M059J (cell line): ENCODE measurements around a stretch of chr1.

DNA sequence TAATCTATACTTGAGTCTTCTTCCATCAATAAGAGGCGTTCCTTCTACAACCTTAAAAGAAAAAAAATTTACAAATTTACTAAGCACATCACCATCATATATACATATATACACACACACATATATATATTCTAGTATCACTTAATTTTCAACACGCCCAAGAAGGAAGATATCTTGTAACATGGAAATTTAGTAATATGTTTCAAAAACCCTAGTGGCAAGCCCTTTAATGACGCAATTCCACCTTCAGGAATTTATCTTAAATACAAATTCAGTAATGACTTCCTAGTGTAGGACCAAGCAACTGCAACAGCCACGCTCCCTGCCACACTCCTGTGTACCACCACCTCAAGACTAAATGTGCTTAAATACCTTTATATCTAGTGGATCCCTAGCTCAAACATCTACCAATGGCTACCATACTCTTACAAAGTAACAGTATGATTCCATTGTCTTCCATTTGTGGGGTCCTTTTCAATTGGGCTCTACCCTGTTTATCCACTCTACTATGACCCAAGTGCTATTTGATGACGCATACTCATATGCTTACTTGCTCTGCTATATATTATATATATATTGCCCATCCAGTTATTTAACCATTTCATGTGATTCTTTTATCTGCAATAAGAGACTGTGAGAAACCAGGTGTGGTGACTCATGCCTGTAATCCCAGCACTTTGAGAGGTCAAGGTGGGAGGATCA is 12.4 kb downstream of the LBR start:
- RAMPAGE, long total RNA: no peak

DNA sequence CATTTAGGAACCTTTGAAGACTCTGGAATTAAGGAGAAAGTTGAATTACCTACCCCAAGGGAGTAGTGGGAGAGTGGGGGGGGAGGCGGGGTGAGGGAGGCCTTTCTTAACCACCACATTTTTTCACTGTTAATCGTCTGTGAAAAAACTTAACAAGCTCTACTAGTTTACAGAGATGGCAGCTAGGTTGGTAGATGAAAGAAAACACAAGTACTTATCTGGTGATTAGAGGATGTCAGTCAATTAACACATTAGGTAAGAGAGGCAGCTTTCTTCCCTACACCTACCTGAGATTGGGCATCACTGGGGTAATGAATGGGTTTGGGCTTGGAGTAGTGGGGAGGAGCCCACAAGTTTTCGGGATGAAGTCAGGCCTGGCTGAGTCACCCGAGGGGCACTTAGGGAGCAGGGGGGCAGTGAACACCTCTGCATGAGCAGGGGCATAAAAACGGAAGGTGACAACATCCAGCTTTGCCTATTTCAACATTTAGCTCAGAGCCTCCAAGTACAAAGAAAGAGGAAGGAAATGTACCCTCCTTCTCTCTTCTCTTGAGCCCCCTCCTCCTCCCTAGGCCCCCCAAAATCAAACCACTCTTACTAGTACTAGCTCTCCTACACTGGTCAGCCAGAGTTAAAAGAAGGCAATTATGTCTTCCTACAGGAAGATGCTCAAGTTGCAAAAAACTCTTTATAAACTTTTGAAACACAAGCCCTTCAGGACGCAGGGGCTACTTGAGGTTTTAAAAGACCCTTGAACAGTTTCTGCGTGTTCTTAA is 2.5 kb downstream of the LBR start:
- RAMPAGE, long total RNA: no peak

GRCh38 chr1:225428175-225428504 is 302 bp upstream of the LBR start:
- RAMPAGE, long total RNA: no peak

GRCh38 chr1:225473079-225473752 is 45.4 kb upstream of the LBR start:
- RAMPAGE, long total RNA: no peak

- RAMPAGE, long total RNA: no peak
Measured at GRCh38 chr1:225530332-225530885, 102.6 kb upstream of the LBR start.

DNA sequence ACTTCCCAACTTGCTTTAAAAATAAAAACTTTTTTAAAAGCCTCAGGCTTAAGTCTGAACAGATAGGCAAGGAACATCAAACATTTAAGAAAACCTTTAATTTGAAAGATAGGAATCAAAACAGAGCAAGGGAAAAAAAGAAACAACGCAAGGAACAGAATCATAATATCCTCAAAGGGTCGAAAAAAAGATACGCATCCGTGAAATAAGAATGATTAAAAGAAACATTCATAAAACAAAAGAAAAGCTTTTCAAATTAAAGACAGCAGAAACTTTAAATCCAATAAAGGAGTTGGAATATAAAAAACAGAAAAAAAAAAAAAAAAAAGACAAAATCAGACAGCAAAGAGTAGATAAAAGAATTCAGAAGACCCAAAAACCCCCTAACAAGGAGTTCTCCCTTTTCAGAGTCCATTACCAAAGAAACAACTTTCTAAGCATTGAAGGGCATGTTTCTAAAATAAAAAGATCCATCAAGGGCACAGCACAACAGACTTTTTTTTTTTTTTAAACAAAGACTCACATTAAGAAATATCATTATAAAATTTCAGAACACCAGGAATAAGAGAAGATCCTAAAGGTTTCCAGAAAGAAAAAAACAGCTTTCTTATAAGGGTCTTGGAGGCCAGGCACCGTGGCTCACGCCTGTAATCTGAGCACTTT is 44.9 kb downstream of the ENAH start:
- RAMPAGE, long total RNA: no peak

- RAMPAGE, long total RNA: no peak
Measured at GRCh38 chr1:225810707-225811529, 994 bp downstream of the EPHX1 start.

DNA sequence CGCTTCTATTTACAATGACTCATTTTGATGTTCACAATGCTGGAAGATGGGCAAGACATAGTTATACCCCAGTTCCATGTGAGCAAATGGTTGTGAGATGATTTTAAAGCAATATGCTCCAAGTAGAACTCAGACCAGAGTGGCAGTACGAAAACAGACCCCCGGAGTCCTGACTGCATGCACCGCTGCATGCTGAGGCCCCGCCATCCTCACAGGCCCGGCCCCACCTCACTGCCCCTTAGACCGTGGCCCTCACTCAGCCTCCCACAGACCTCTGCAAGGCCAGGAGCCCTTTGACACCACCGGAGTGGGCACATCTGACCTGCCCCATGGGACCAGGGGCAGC is 520 bp downstream of the LEFTY1 start:
- RAMPAGE, long total RNA: no peak

DNA sequence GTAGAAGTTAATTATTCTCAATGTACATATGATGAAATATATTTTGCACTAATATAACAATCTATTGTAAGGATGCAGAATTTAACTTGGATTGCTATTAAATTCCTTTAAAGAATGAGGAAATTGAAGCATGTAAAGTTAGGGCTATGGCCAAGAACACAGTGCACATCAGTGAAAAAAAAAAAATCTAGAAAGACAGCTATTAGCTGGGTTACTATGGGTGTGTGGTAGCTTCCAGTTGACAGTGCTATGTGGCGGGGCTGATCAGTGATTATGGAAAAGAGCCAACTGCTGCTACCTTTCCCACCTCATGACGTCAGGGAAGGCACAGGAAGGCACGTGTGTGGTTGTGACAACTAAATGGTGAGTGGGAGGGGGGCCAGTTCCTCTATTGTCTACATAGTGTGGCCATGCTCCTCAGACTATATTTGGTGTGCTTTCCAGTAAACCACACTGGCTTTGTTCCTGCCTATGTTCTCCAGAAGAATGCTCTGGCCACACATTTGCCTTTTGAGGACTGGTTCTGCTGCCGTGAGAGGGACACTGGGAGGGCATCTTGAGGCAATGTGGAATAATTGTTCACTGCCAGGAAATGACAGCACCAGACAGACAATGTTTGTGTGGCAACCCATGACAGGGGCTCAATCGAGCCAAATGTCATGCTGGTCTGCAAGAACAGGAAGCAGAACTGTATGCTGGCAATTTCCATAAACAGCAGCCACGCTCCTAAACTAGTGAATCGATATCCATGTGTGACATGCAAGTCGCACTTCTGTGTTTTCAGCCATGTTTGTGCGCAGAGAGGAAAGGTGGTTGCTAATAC is 2.9 kb upstream of the SDE2 start:
- RAMPAGE, long total RNA: no peak

DNA sequence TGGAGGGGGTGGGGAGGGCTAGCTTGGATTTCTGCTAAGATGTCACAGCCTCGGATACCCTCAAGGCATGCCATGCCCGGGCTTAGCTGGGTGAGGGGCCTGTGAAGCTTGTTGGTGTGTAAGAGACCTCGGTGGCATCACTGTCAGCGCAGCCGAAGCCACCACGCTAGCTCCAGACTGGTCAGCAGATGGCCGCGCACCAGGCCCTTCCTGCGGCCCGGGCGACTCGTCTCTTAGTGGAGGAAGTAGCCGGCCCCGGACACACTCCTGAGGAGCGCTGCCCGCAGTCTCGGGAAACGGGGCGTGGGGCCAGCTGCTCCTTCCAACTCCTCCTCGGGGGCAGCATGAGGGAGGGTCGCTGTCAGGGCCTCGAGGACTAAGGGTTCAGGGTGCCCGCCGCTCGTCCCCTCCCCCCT is 20.4 kb downstream of the H3-3A start:
- RAMPAGE, long total RNA: no peak

DNA sequence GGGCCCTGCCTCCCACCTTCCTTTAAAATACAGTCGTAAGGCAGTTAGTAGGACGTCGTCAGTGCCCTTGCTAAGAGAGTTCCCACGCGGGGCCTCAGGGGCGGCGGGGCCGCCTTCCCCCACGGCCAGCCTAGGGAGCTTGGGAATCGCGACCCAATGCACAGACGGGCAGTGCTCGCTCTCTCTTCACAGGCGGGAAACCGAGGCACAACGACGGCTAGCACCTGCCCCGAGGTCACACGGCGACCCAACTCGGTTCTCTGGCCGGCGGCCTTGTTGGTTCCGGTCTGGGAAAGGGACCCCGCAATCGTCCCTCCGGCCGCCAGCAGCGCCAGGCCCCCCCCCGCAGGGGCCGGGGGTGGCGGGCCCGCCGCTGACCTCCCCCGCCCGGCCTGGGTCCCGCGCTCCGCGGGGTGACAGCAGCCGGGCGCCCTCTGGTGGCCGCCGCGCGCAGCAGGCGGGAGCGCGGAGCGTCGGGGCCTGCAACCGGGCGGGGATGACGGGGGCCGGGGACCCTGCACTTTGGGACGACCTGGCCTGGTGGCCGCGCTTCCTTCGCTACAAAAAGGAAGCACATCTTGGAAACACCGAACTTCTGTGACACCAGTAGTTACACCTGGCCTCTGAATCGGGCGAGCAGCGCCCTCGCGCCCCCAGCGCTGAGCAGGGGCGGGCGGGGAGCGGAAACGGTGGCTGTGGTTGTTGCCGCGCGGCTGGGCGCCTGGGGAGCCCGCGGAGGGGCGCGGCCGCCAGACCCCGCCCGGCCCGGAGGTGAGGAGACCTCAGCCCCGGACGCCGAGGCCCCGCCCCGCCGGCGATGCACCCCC is 58.9 kb downstream of the H3-3A start:
- RAMPAGE, long total RNA: no peak

DNA sequence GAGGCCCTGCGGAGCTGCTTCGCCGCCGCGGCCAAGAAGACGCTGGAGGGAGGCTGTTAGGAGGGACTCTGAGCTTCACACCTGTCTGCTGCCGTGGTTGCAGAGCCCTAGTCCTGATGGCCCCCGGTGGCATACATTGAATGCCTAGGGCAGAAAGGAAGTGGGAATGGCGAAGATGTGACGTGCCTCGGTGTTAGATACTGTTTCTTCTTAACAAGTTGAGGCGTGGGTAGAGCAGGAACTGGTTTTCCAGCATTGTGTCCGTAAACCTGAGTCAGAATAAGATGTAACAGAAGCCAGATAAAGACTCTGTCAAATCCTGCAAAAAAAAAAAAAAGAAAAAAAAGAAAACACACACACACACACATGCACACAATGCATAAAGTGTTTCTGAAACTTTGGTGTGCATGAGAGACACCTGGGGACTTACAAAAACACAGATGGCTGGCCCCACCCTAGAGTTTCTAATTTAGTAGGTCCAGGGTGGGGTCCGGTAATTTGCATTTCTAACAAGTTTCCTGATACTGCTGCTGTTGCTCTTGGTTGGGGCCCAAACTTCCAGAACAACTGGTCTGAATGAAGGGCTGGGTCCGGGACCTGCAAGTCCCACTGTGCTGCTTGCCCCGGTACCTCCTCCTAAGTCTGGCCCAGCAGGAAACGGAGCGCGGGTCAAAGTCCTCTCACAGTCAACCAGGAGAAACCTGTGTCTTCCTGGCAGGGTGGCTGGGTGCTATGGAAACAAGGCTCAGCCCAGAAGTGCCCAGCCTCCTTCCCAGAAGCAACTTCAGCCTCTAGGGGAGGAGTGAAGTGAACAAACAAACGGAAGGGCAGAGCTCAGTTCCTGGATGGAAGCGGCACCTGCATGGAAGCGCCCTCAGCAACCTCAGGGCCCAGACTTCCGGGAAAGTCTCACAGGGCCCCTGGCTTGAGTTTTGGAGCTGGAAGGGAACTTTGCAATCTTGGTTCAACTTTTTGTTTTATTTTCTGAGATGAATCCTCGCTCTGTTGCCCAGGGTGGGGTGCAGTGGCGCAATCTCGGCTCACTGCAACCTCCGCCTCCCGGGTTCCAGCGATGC is 58.9 kb downstream of the ACBD3 start:
- RAMPAGE, long total RNA: no peak

- RAMPAGE, long total RNA: no peak
Measured at GRCh38 chr1:226406042-226407023, 1.6 kb downstream of the PARP1 start.

GRCh38 chr1:226526676-226527201 is 21.8 kb upstream of the STUM start:
- RAMPAGE, long total RNA: no peak

- RAMPAGE, long total RNA: no peak
Measured at GRCh38 chr1:226661556-226662373, 77.3 kb downstream of the ITPKB start.

DNA sequence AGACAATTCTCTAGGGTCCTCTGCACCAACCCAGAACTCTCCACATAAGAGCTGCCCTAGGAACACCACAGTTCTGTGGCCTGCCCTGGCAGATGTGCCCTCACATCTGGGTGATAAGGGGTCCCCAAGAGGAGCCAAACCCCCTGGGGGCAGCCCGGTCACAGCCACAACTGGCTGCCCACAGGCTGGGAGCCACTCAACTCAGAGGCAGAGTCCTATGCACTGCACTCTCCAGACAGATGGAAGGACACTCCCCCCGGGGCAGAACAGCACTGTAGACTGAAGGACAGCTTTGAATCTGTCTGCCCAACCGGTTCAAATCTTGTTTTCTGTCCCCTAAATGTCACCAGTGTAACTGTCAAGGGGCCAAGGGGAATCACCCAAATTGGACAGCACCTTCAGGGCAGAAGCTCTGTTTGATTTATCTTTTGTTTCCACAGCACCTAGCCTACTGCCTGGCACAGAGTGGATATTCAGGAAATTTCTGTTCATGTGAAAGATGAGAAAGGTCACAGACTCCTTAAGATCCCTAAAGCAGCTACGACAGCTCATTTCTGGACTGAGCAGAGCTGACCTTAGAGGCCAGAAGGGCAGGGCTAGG is 41.2 kb downstream of the ITPKB start:
- RAMPAGE, long total RNA: no peak

DNA sequence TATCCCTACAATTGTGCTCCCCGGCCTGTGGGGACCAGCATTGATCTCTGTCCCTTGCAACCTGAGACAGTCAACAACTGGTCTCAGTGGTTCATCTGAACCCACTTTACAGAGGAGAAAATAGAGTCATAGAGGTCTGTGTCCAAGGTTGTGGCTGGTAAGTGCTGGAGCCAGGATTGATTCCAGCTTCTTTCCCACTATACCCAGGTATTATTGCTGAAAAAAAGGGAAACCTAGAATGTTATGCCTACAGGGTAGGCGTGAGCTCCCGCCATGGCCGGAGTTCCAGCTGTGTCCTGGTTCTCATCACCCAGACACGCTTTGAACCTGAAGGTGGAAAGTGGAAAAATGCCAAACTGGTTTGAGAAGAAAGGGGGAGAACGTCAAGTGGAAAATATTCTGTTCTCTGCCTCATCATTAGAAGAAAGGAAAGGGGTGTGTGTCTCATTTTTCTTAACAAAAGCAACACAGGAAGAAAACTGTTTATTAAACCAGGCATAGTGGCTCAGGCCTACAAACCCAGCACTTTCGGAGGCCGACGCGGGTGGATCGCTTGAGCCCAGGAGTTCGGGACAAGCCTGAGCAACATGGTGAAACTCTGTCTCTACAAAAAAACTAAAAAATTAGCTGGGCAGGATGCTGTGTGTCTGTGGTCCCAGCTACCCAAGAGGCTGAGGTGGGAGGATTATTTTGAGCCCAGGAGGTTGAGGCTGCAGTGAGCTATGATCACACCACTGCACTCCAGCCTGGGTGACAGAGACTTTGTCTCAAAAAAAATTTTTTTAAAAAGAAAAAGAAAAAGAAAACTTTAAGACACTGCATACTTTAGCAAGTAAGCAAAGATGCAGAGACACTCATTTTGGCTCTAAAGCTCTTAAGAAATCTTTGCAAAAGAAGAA is 60.9 kb upstream of the ITPKB start:
- RAMPAGE, long total RNA: no peak

GRCh38 chr1:226882743-226883507 is 12.5 kb downstream of the PSEN2 start:
- RAMPAGE, long total RNA: no peak

GRCh38 chr1:226938976-226940107 is 752 bp upstream of the COQ8A start:
- RAMPAGE, long total RNA: no peak

- RAMPAGE, long total RNA: no peak
Measured at GRCh38 chr1:226973987-226974450, 33.9 kb downstream of the COQ8A start.